ENCODE data around the genes RARB and OXSM.

DNA sequence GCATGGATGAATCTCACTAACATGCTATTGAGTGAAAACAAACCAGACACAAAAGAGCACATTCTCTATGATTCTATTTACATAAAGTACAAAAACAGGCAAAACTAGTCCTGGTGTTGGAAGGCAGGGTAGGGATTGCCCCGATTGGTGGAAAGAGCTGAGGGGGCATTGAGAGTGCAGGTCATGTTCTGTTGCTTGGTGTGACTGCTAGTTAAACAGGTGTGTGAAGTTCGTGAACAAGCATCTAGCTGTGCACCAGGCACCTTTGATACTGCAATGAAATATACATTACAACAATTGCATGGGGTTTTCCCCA, 26.3 kb upstream of the THRB start:
- RAMPAGE, long total RNA, result no peak
- RRBS, result no CpG with 5 or more reads among the region's 2 CpGs

DNA sequence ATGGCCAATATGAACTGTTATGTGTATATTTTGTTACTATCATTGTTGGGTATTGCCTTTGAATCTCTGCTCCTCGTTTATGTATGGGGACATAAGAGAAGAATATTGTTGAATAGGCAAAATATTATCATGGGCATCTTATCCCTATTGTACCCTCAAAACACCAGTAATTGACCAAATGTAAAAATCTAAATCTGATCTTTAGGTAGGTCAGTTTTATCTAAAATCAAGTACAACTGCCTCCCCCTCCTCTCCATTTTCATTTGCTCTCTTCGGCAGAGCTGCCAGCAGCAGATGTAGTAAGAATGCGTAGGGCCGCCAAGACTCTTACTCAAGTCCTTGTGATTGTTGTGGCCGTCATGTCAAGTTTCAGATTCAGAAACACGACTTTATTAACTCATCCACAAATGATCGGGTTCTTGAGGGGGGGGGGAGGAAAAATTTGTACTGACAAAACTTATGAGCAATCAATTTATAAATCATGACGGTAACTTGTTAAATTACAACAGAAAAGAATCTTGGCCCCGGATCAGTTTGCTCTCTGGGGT, 106.8 kb upstream of the THRB start:
- RAMPAGE, long total RNA, result no peak
- RRBS, result no CpG with 5 or more reads among the region's 9 CpGs

GRCh38 chr3:25151348-25152037, 276.6 kb upstream of the RARB start:
- RAMPAGE, long total RNA, result no peak
- RRBS, result no CpG with 5 or more reads among the region's 11 CpGs

- RAMPAGE, long total RNA, result start-site peak on the plus strand at chr3:25428260-25428402, 425 and 485 reads in 2 replicates
- RRBS, result 2% methylated on average over 5 of the region's 43 CpGs
These were observed at the start of gene RARB for GRCh38 chr3:25427731-25429042. TSS of gene RARB (plus strand) at chr3:25428263.

DNA sequence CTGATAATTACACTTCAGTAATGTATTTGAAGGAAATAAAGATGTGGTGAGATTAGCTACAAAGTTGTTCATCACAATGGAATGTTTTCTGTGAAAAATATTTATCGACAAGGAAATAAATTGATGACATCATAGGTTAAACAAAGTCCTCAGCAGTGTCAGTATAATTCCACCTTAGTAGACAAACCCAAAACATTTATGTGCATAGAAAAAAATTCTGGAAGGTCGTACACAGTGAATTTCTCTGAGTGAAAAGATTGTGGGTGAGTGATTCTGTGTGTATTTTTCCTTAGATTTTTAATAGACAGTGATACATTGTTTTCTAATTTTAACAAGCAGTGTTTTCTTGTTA, 30.0 kb downstream of the RARB start:
- RAMPAGE, long total RNA, result no peak
- RRBS, result no CpG with 5 or more reads among the region's 2 CpGs

DNA sequence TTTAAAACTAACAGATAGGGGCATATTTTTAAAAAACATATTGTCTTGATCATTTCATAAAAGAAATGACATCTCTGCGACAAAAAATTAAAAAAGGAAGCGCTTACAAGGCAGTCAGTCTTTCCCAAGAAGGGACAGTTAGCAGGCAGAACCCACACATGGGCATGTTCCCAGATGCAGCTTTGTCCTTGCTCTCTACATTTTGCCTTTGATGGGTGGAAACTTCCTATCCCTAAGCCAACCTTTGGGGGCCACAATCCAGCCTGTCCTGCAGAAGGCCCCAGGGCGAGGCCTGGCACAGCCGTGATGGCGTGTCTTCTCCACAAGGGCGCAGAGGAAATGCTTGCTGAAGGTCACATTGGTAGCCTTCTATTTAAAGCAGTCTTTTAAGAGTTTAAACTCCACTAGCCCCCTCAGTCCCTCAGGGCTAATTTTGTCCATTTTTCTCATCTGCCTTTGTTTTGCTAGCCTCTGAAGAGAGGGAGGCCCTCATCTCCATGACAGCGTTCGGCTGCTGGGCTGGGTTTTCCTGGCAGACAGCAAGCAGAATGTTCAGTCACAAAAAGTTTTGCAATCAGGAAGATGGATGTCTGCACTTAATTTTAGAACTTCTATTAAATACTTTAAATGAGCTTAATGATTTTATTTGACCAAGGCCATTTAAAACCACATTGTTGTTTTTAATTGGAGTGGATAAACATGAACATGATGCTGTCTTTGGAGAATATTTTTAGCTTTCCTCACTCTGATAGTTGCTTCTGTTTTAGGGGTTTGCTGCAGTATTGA, 40.8 kb downstream of the RARB start:
- RAMPAGE, long total RNA, result no peak
- RRBS, result no CpG with 5 or more reads among the region's 8 CpGs

- RAMPAGE, long total RNA, result no peak
- RRBS, result no CpG with 5 or more reads among the region's 2 CpGs
These were observed 52.2 kb downstream of the TOP2B start for GRCh38 chr3:25612526-25612980.

GRCh38 chr3:25618351-25618884, 46.3 kb downstream of the TOP2B start:
- RAMPAGE, long total RNA, result no peak
- RRBS, result no CpG with 5 or more reads among the region's 4 CpGs

DNA sequence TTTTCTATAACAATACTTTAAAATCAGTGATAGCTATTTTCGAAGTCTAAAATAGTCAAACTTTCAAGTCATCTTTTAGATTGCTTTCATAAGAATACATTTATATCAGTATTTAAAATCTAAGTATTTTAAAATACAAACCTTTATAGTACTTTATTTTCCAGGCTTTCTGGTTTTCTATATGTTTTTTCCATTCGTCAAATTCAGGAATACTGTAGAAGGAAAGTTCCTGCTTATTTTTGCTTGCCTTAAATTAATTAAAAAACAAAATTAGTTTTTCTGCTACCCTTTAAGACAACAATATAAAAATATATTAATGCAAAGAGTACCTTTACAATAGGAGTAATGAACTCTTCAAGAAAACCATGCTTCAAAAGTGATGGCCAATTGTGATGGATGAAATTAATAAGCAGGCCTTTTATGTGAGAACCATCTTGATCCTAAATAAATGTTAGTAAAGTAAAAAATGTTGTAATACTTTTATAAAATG, 36.0 kb downstream of the TOP2B start:
- RAMPAGE, long total RNA, result no peak
- RRBS, result no CpG with 5 or more reads among the region's 2 CpGs

- RAMPAGE, long total RNA, result start-site peak on the plus strand at chr3:25790080-25790112, 169 and 108 reads in 2 replicates
- RRBS, result no CpG with 5 or more reads among the region's 55 CpGs
These were observed at the start of gene OXSM for GRCh38 chr3:25789650-25790735. TSS of gene OXSM (plus strand) at chr3:25790090.

GRCh38 chr3:27319810-27320645, 49.2 kb downstream of the NEK10 start:
- RAMPAGE, long total RNA, result no peak
- RRBS, result no CpG with 5 or more reads among the region's 10 CpGs

- RAMPAGE, long total RNA, result no peak
- RRBS, result no CpG with 5 or more reads among the region's 6 CpGs
These were observed 50.3 kb downstream of the SLC4A7 start for GRCh38 chr3:27433798-27434420.

- RAMPAGE, long total RNA, result no peak
- RRBS, result no CpG with 5 or more reads among the region's 6 CpGs
These were observed 48.8 kb downstream of the SLC4A7 start for GRCh38 chr3:27435192-27436057.

DNA sequence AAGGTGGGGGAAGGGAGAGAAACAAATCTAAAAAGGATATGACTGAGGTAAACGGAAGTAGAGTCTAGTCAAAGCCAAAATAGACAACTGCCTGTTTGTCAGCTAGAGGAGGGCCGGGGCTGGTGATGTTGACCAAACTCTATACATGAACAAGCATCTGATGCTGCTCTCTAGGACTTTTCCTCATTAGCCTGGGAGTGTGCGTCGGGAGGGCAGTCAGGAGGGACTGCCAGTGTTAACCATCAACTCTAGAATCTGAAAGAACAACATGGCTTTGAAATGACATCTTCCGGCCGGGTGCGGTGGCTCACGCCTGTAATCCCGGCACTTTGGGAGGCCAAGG, 50.2 kb upstream of the SLC4A7 start:
- RAMPAGE, long total RNA, result no peak
- RRBS, result no CpG with 5 or more reads among the region's 9 CpGs

- RAMPAGE, long total RNA, result no peak
- RRBS, result under 1% methylated on average over 9 of the region's 75 CpGs
These were observed 89.2 kb downstream of the EOMES start for GRCh38 chr3:27632501-27633681.

GRCh38 chr3:27714720-27715051, 7.4 kb downstream of the EOMES start:
- RAMPAGE, long total RNA, result no peak
- RRBS, result 7% methylated on average over 1 of the region's 21 CpGs

GRCh38 chr3:28139115-28139747, 102.2 kb upstream of the CMC1 start:
- RAMPAGE, long total RNA, result no peak
- RRBS, result no CpG with 5 or more reads among the region's 7 CpGs

- RAMPAGE, long total RNA, result no peak
- RRBS, result no CpG with 5 or more reads among the region's 2 CpGs
These were observed 215.5 kb upstream of the RBMS3 start for GRCh38 chr3:29065268-29065781.

DNA sequence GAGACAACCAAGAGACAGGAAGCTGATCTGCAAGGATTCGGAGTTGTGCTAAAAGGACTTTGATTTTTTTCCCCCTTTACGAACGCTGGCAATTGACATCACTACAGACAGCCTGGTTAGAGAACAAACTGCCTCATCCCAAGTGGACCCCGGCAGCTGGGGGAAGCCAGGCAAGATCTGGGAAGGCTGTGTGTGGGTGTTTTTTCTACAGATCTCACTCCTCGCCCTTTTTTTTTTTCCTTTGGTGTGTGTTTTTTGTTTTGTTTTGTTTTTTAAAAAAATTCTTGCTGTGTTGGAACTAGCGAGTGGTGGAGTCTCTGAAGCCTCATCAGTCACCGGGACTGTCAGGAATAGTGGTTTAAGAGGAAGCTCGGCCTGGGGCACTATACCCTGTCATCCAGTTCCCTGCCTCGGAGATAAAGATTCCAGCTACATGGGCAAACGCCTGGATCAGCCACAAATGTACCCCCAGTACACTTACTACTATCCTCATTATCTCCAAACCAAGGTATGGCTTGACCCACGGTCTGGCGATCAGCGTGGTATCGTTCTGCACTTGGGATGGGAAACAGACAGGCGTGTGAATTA, 472 bp downstream of the RBMS3 start:
- RAMPAGE, long total RNA, result start-site peak on the plus strand centred at position 124 of the sequence, 72 bp wide, 47 and 20 reads in 2 replicates
- RRBS, result no CpG with 5 or more reads among the region's 15 CpGs

DNA sequence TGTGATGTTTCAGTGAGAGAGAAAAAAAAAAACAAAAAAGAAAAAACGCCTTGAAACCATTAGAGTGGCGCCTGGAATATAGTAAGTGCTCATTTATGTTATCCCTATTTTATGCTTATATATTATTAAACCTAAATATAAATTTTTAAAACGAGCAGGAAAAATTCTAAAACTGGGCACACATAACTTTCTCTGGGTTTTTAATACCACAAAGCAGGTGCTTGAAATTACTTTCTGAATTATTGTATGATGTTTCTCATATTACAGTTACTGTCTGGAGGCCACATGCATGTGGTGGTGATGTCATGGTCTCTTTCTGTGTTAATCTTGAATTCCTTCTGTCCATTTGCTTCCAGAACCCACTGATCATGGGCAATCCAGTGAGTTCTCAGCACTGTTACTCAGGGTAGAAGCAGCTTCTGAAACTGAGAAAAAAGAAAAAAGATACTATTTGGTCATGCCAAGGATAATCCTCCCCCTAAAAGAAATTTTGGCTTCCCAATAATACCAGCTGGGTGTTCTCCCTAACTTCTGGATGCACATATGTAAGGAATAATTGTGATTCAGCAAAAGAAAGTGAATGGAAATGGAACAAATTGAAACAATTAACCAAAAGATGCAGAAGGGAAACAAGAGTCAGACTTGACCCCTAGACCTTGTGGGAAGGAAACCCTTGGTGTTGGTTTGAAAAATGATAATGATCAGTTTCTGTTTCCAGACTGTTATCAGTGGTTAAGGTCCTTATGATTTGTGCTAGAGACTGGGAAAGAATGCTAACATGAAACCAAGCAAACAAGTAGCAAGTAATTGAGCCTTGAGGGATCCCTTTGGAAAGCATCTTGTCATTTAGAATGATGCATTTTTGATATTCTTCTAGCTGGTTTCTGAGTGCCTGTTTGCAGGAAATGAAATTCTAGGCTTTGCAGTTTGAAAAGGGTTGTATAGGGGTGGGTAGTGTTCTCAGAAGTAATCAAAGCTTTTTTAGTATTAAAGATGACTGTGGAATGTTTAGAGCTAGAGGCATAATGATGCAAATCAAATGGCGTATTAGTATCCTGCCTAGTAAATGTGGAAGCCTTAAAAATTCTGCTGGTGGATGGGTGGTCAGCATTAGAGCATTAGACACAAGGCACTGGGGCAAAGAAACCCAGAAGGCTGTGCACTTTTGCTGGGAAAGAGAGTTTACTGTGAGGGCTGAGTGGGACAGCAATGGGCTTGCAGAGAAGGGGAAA, 92.4 kb downstream of the RBMS3 start:
- RAMPAGE, long total RNA, result no peak
- RRBS, result no CpG with 5 or more reads among the region's 4 CpGs